ENCODE data around the genes NUDT8 and KMT5B.

- PRO-cap = no peak
These were observed 1.2 kb downstream of the CORO1B start for GRCh38 chr11:67441827-67442736.

DNA sequence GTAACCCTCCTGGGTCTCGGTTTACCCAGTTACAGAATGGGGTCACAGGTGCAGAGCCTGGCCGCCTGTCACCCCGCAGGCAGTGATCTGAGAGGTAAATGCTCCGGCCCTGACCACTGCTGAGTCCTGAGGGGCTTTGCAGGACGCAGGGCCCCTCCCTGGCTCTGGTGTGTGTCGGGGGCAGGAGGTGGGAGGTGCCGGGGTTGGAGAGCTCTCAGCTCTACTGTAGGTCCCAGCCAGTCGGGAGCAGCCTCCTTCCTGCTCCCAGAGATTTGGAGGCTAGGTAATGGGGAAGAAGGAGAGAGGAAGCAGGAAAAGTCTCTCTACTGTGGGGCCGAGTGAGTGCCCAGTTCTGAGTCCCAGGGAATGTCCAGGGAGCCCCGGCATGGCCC, 543 bp downstream of the CORO1B start:
- PRO-cap = no peak

GRCh38 chr11:67504050-67504324, 1.2 kb downstream of the PITPNM1 start:
- PRO-cap = no peak

DNA sequence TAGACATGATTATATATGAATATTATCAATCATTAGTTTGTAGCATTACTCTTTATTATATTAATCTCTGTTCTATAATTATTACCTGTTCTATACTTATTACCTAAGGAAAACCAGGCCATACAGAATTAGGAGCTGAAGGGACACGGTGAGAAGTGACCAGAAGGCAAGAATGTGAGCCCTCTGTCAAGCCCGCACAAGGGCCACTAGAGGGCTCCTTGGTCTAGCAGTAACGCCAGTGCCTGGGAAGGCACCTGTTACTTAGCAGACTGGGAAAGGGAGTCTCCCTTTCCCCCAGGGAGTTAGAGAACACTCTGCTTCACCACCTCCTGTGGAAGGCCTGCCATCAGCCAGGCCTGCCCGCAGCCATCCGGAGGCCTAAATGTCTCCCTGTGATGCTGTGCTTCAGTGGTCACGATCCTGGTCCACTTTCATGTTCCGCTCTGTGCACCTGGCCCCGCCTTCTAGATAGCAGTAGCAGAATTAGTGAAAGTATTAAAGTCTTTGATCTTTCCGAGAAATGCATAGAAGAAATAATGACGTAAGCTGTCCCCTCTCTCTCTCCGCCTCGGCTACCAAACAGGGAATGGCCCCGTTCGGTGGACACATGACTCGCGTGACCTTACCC, 10.9 kb upstream of the GSTP1 start:
- PRO-cap = no peak

DNA sequence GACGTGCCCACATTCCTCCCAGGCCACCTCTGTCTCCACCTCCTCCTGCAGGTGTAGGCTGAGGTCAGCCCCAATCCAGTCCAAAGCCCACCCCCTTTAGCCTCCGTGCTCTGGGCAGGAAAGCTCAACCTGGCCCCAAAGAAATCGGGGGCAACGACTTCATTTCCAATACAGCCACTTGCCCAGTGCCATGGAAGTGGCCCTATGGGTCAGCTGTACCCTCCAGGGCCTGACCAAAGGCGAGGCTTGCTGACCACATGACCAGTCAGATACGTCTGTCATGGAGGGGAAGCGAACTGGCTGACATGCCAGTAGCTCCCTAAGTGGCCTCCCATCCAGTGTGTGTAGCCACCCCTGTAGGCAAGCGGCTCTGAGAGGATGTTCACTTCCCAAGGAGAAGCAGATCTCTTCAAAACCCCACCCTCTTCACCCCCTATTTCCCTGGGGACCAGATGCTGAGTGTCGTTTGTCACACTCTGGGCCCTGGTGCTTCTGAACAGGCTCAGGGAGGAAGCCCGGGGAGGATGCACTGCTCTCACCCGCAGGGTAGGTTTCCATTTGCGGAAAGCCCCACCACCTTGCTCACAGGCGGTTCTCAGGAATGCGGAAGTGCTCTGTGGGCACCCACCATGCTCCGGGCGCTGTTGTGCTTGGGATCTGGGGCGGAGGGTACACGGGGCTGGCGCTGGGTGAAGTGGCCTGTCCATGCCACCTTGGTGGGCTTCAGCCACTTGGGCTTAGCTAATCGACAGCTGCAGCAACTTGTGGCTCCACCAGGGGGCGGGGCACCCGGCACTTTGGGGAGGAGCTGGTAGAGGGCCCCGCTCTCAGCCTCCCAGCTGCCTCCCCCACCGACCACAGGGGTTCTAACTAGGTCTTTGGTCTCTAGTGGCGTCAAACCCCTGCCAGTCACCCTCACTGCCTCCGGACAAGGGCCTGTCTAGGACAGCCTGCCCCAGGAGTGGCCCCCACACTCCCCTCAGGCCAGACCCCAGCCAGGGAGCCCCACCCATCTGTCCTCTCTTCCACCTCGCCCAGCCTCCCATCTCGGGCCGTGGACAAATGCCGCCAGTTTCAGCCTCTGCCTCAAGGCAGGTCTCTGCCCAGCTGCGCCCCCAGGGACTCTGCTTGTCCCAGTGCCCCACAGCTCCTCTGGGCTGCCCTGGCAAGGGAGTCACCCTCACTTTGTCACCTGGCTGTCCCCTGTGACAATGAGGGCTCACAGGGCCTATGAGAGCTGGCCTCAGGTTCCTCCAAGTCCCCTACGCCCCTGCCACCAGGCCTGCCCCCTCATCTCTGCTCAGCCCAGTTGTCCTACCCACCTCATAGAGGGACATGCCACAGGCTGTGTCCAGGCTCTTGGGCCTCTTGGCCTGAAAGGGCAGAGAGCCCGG, 7.3 kb downstream of the NDUFV1 start:
- PRO-cap = no peak

DNA sequence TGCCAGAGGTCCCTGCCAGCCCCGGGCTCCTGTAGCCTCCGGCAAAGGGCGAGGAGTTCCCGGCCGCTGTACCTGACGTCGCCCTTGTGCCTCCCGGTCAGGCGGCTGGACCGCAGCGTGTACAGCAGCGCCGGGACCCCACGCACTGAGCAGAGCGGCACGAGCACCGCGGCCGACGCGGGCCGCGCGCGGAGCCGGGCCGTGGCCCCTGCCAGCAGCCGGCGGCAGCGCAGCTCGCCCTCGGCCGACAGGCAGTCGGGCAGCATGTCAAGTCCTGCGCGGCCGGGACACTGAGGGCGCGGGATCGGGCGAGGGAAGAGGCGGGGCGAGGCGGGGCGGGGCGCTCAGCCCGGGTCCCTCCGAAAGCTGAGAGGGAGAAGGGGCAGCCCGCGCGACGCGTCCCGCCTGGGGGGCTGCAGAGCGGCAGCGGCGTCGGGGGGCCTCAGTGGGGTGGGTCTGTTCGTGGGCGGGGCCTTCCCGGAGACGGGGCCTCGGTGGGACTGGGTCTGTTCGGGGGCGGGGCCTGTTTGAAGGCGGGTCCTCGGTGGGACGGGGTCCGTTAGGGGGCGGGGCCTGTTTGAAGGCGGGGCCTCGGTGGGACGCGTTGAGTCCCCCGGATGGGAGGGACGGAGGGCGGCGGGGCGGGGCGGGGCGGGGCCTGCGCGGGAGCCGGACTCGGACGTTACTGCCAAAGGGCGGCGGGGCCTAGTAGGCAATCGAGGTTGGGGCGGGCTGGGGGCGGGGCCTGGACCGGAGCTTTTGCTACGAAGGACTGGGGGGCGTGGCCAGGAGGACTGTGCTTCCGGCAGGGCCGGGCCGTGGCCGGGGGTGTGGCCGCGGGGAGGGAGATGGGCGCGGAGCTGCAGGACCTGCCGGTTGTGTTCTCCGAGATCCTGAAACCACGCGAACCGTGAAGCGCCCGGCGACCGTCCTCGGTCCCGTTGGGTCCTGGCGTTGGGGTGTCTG, at the start of gene NUDT8:
TSS of gene NUDT8 (minus strand) at position 292 of the 966 bp plus-strand sequence.
- PRO-cap = bidirectional peak, plus-strand start at position 818 of the sequence, minus-strand start at position 293 of the sequence

GRCh38 chr11:68013111-68013601, 3.0 kb downstream of the ALDH3B1 start:
- PRO-cap = no peak

DNA sequence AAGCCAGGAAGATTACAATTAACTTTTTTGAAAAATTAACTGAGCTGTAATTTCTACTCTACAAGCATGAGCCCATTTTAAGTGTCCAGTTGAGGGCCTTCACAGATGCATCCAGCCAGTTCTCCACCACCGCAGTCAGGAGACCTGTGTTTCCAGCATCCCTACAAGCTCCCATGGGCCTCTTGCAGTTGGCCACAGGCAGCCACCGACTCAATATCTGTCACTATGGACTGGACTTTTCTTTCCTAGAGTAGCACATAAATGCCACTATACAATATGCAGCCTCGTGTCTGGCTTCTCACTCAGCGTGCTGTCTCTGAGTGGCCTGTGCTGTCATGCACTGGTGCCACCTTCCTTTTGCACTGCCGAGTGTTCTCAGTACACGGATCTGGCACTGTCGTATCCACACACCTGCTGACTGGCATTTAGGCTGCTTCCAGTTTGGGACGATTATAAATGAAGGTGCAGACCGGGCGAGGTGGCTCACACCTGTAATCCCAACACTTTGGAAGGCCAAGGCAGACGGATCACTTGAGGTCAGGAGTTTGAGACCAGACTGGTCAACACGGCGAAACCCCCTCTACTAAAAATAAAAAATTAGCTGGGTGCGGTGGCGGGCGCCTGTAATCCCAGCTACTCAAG, 15.9 kb downstream of the TCIRG1 start:
- PRO-cap = no peak

- PRO-cap = no peak
These were observed 23.3 kb downstream of the KMT5B start for GRCh38 chr11:68189714-68190289.

DNA sequence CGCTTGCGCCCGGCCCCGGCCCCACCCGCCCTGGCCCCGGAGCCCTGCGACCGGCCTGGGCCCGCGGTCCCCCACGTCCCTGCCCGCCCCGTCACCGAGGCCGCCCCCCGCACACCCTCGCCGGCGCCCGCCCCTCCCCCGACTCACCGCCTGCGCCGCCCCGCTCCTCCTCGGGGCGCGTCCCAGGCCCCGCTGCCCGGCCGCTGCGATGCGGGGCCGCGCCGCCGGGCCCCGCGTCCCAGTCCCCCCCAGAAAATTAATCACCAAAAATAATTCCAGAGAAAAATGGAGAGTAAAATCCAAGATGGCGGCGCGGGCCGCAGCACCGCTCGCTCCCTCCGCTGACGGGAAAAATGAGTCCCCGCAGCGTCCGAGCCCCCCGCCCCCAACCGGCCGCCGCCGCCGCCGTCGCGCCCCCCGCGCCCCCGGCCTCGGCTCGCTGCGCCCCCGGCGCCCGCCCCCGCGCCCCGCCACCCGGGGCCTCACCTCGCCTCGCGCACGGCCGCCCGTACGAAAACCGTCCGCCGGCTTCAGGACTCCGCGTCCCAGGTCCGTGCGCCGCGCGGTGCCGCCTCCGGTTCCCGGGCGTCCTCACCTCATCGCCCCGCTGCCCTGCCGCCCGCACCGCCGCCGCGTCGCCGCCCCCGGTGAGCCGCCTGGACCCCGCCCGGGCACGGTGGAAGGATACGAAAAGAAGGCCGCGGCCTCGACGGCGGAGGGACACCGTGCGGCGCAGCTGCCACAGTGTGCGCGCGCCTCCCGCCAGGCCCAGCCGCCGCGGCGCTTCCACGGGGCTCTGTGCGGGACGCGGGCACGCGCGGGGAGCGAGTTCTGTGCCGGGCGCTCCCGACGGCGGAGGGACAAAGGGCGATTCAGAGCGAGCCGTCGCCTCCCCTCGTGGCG, at the start of gene KMT5B:
TSS of gene KMT5B (minus strand) at position 306 of the 903 bp plus-strand sequence.
- PRO-cap = bidirectional peak, plus-strand start at position 356 of the sequence, minus-strand start at position 337 of the sequence; bidirectional peak, plus-strand start outside the sequence, minus-strand start at position 801 of the sequence

DNA sequence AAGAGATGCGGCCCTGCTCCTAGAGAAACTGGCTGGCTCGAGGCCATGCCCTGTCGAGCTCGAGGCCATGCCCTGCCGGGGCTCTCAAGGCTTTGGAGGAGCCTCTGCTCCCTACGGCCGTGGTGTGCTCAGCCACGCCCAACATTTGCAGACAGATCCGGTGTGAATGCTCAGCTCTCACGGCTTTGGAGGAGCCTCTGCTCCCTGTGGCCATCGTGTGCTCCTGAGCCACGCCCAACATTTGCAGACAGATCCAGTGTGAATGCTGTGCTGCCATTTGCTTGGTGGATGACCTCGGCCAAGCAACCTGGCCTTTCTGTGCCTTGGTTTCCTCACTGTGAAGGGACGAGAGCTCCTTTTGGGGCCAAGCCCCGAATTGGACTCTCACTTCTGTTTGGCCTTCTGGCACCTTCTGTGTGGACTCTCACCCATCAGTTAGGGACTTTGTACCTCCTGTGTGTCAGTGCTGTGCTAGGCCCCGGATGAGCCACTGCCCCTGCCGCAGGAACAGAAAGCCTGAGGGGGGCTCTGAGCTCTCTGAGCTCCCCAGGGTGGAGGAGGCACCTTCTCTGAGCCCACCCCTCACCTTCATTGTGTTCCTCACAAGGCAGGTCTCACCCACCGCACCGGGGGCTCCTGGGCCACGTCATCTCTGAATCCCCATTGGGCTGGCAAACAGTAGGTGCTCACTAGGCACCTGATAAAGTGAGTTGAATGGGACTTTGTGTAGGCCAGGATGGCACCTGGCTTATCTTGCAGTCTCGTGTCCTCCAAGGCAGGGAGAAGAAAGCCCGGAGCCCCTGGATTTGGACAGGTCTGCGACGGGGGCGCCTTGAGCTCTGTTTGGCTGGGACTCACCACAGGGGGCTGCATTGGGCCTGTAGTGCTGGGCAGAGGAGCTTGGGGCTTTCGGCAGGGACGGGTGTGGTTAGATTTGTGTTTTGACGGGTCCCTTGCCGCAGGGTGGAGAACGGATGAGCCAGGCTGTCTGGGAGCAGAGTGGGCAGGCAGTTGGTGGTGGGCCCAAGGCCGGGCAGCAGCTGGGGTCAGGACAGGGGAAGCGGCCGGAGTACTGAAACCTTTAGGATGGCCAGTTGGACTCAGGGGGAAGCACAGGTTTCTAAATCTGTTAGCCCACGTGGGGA, 13.8 kb downstream of the C11orf24 start:
- PRO-cap = no peak

- PRO-cap = no peak
These were observed 2.2 kb downstream of the C11orf24 start for GRCh38 chr11:68269492-68270011.

DNA sequence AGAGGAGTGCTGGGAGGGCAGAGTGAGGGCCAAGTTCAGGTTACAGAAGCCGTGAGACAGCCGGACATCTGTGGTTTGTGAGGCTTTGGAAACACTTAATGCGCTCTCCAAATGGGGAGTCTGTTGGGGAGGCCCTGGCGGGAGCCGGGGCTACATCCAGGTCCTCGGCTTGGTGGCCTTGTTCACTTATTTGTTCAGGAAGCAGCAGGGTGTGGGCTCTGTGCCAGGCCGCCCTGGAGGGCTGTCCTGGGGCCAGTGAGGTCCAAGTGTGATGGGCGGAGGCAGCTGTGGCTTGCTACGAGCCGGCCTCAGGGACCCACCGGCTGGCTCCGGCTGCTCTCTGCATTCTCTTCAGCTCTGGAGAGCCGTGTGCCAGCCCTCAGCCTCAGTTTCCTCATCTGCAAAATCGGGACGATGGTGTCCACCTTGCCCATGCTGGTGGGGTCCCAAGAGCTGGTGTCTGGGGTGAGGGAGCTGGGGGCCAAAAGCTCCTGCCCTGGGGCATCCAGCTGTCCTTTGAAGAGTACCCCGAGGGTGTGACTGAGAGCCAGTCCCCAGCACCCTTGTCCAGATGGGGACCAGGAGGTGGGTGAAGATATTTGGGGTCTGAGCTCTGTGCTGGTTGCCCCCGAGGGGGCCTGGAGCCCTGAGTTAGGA, 4.6 kb downstream of the LRP5 start:
- PRO-cap = no peak

DNA sequence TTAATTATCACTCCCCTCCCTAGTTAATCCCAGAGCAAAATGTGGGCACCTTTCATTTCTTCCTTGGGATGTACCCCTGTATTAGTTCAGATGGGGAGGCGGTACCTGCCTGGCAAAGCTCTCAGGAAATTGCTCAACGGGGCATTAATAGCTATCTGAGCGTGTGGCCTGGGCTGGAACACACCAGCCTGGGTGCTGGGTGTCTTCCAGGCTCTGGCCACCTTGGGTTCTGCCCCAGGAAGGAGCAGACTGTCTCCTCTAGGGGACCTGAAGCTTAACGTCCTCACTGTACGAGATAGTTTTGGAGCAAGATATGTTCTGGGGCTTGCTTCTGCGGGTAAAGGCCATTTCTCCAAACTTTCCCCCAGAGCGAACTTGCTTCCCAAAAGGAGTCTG, 9.3 kb downstream of the LRP5 start:
- PRO-cap = no peak

GRCh38 chr11:68328087-68328740, 15.8 kb downstream of the LRP5 start:
- PRO-cap = no peak

DNA sequence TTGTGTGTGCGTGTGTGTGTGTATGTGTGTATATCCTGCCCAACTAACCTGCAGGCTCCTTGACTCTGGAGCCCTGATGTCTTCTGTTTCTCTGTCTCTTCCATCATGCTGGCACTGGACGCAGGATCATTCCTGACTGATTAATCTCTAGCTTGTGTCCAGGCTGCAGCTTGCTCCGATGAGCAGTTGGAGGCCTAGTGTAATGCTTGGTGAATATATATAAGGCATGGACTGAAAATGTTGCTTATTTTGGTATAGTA, 25.6 kb downstream of the LRP5 start:
- PRO-cap = no peak

DNA sequence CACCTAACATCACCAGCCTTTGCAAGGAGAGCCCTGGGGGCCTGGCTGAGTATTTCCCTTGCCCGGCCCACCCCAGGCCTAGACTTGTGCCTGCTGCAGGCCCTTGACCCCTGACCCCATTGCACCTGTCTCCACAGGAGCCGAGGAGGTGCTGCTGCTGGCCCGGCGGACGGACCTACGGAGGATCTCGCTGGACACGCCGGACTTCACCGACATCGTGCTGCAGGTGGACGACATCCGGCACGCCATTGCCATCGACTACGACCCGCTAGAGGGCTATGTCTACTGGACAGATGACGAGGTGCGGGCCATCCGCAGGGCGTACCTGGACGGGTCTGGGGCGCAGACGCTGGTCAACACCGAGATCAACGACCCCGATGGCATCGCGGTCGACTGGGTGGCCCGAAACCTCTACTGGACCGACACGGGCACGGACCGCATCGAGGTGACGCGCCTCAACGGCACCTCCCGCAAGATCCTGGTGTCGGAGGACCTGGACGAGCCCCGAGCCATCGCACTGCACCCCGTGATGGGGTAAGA, 73.9 kb downstream of the LRP5 start:
- PRO-cap = no peak

GRCh38 chr11:68396249-68397040, 64.1 kb upstream of the PPP6R3 start:
- PRO-cap = no peak

DNA sequence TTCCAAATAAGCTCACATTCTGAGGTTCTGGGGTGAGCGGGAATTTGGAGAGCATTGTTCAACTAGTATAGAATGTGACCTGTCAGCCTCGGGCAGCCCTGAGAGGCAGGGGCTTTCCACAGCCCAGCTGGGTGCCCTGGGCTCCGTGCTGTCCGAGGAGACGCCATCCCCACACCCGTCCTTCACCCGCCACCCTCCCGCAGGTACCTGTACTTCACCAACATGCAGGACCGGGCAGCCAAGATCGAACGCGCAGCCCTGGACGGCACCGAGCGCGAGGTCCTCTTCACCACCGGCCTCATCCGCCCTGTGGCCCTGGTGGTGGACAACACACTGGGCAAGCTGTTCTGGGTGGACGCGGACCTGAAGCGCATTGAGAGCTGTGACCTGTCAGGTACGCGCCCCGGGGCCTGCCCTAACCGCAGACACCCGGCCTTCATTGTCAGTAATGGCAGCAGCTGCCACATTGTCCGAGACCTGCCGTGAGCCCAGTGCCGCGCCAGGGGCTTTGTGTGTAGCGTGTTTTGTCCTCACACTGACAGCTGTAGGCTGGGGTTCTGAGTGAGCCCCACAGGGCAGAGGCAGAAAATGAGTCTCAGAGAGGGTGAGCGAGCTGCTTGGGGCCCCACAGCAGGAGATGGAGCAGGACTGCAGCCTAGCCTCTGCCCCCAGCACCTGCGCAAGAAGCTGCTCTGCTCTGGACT, 35.5 kb upstream of the PPP6R3 start:
- PRO-cap = no peak

GRCh38 chr11:68439283-68440290, 21.0 kb upstream of the PPP6R3 start:
- PRO-cap = no peak

All from LUHMES (cell line).